M059J (cell line): ENCODE measurements around a stretch of chr22.

GRCh38 chr22:45546897-45547484 lies 44.3 kb downstream of the FBLN1 start:
- RAMPAGE, long total RNA: no peak

DNA sequence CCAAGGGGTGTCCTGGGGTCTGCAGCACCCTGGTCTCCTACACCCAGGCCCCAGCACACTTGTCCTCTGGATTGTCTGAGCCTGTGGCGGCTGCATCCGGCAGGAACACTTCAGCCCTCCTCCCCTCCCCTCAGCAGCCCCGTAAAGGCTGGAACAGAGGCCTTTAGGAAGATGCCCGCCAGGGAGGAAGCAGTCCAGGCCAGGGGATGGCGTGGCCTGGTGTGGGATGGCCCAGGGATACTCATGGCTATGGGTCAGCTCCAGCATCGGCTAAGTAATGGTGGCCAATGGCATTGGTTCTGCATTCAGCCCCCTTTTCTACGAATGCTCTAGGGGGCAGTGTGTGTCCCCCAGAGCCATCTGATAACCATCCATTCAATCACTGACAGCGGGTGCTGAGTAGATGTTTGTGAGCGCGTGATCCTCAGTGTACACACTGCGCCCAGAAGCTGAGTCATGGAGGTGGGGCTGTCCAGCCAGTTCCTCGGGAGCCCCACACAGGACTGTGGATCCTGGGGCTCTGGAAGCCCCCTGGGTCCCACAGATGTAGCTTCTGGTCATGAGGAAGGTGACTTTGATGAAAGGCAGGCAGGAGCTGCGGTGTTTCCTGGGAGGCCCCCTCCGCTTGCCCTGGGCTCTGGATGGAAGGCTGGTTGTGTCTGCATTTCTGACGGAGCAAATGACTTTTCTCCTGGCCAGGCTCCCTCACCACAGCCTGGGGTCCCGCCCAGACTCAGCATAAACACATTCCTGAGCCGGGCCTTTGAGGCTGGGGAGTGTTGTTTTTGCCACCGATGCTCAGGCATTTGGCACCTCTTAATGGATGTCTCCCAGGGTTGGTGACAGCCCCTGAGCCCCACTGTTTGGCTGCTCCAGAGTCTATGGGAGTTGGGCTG lies 46.5 kb downstream of the FBLN1 start:
- RAMPAGE, long total RNA: no peak

- RAMPAGE, long total RNA: no peak
Measured at GRCh38 chr22:45688388-45689288, 17.0 kb downstream of the ATXN10 start.

GRCh38 chr22:45831029-45831327 lies 146.0 kb downstream of the WNT7B start:
- RAMPAGE, long total RNA: no peak

GRCh38 chr22:45848551-45849243 lies 128.3 kb downstream of the WNT7B start:
- RAMPAGE, long total RNA: no peak

- RAMPAGE, long total RNA: no peak
Measured at GRCh38 chr22:45995161-45995507, 18.2 kb upstream of the WNT7B start.

DNA sequence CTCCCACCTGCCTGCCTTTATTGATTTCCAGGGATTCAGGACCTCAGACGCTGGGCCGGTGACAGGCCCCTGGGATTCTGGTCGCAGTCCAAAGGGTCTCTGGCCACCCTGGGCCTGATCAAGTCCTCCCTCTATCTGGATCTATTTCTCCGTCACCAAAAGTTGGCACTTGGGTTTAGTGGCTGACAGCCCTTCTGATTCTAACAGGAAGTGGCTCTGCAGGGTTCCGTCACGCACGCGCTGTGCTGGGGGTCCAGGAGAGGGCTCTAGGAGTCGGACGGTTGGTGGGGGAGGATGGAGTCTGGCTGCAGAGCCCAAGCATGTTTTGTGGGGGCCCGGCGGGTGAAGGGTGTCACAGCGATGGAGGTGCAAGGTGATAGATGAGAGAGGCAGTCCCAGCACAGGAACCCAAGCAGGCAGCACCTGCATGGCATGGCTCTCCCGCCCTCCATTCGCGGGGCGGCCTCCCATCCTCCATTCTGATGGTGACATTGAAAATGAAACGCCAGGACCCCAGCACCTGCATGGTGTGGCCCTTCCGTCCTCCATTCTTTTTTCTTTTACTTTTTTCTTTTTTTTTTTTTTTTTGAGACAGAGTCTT lies 27.6 kb upstream of the WNT7B start:
- RAMPAGE, long total RNA: no peak

- RAMPAGE, long total RNA: no peak
Measured at GRCh38 chr22:46006383-46007401, 29.7 kb upstream of the WNT7B start.

GRCh38 chr22:46064973-46065564 lies 85.3 kb upstream of the PPARA start:
- RAMPAGE, long total RNA: no peak

DNA sequence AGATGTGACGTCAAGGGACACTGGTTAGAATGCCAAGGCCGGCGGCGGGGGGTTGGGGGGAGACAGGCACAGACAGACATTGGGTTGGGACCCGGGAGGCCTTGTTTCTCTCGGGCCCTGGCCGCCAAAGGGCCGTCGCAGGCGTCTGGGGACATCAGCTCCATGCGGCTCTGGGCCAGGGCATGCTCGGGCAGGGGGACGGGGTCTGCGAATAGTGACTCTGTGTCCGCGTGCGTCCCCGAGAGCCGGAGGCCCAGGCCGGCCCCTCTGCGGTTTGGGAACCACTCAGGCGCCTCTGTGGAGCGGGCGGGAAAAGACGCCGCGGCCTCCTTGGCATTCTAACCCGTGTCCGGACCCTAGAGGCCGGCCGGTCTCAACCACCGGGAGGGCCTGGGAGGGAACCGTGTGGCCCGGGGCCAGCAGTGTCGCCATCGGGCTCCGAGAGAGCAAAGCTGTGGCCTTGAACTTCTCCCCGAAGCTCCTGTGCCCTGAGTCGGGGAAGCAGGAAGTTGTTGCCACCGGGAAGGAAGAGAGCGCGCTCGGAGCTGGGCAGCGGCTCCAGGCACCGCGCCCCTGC lies 80.3 kb upstream of the PPARA start:
- RAMPAGE, long total RNA: no peak

- RAMPAGE, long total RNA: no peak
Measured at GRCh38 chr22:46071658-46072079, 78.7 kb upstream of the PPARA start.

- RAMPAGE, long total RNA: no peak
Measured at GRCh38 chr22:46084392-46085496, 65.6 kb upstream of the PPARA start.

DNA sequence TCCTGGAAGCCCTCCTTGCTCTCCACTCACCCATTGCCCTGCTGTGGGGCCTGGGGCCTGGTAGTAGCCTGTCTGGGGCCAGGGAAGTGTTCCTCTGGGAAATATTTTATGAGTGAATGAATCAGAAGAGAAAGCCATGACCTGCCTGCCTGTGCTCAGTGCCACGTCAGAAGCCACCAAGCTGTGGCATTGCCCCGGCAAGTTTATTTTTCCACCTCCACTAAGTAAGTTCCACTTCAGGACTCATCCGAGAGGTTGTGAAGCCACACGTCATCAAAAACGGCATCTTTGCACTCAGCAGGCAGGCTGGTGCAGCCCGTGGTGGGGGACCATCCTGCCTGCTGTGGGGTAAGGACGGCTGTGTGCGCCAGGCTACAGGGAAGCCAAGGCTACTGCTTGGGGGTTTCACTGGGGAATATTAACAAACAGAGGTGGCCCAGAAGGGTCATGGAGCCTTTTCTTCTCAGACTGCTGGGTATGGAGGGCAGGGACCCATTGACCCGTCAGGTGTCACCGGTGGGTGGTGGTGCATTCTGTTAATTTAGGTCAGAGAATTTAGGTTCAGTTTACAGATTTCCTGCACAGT lies 59.5 kb upstream of the PPARA start:
- RAMPAGE, long total RNA: no peak

GRCh38 chr22:46107758-46108465 lies 42.4 kb upstream of the PPARA start:
- RAMPAGE, long total RNA: no peak

GRCh38 chr22:46115030-46116218 lies 34.9 kb upstream of the PPARA start:
- RAMPAGE, long total RNA: no peak

- RAMPAGE, long total RNA: no peak
Measured at GRCh38 chr22:46116219-46116958, 33.9 kb upstream of the PPARA start.

- RAMPAGE, long total RNA: no peak
Measured at GRCh38 chr22:46119919-46120555, 30.3 kb upstream of the PPARA start.

GRCh38 chr22:46131835-46132492 lies 18.4 kb upstream of the PPARA start:
- RAMPAGE, long total RNA: no peak

DNA sequence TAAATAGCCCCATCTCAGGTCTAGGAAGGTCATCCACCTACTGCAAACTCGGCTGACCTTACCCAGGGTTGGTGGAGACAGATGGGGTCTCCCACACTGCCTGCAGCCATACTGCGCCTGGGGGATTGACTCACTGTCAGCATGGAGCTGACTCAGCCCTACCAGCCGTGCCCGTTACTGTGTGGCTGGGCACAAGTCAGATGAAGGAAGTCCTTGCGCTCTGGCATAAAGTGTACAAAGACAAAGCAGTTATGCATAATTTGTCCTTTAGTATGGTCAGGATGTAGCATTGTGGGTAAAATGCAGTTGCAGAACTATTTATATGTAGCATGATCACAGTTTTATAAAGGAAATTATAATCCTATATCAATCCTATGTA lies 16.7 kb downstream of the CDPF1 start:
- RAMPAGE, long total RNA: no peak

GRCh38 chr22:46244166-46244699 lies 5.9 kb downstream of the CDPF1 start:
- RAMPAGE, long total RNA: no peak